Ascending aorta (tissue), 1 donor: ENCODE data around the gene WDR7.

GRCh38 chr18:54164475-54164851, 60.0 kb downstream of the MBD2 start:
- PRO-cap = no peak

DNA sequence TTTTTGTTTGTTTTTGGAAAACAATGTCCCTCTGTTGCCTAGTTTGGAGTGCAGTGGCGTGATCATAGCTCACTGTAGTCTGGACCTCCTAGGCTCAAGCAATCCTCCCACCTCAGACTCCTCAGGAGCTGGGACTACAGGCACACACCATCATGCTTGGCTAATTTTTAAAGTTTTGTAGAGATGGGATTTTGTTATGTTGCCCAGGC, 7.2 kb upstream of the POLI start:
- PRO-cap = no peak

- PRO-cap = no peak
Measured at GRCh38 chr18:54957828-54958454, 1.3 kb downstream of the CCDC68 start.

GRCh38 chr18:55224134-55225142, 265.2 kb upstream of the CCDC68 start:
- PRO-cap = no peak

DNA sequence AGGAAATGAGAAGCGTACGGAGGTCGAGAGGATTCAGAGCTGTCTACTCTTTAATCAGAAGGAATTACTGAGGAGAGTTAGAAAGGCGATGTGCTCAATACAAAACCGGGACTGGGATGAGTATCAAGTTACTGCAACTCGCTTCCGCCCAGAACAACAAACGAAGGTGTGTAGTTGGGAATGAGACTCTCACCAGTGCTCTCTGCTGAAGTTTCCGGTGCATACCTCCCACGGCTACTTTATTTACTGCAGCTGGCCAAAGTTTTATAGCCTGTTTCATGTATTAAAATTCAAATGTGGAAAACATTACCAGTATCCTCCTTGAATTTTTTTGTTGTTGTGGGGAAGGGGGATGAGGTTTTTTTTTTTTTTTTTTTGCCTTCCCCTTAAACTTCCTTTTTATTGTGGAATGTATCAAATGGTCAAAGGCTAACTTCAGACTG, 292.3 kb upstream of the CCDC68 start:
- PRO-cap = no peak

DNA sequence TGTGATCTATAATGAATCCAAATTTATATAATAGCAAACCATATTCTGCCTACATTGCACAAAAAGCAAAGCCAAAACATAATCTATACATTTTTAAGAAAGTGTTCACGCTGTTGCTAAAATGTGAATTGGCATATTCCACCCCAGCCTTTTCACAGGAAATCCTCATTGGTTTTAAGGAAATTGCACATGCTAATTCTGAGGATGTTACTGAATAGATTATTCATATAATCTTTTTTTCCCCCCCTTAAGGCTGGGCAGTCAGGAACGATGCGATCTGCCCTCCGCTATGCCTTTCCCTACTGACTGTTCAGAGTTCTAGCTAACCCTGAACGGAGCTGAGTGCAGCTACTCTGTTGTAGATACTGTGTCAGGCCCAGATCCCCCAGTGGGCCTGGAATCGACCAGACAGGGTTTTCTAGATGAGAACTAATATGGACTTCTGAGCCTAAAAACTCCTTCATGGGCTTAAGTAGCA, 192.3 kb downstream of the TCF4 start:
- PRO-cap = no peak

DNA sequence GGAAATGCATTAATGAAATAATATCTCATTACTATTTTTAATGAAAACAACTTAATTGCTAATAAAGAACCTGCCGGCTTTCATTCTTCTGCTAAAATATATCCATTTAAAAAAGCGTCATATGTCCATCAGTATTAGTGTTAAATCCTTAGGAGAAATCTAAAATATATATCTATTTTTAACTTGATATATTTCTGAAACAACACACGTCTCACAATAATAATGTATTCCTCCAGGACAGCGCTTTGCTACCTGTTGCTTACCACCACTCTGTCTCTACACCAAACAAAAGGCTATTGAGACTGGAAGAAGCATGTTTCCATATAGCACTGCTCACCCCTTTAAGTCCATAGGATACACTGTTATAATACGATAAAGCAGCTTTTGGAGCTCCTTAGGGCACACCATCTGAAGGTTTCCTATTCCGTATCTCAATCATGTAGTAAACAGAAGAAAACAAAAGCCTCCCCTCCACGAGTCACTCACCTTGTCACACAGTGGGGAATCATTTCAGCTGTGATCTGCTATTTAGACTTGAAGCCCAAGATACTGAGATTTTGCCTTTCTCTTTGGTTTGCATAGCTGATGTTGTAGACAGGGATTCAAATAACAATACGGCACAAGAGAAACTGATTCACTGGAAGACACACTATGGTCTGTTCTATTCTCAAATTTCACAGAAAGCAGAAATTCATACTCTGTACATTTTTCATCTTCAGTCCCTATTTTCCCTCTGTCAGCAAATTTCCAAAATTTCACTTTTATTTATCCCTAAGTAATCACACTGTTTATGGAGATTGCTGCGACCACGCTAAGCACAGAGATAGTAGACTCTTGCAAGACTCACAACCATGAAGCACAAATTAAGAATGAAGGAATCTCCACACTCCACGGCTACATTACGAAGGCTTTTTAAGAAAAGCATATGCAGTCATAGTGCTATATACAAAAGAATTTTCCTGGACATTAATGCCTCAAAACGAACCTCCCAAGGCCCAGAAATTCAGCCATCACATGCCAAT, 187.2 kb downstream of the TCF4 start:
- PRO-cap = no peak

DNA sequence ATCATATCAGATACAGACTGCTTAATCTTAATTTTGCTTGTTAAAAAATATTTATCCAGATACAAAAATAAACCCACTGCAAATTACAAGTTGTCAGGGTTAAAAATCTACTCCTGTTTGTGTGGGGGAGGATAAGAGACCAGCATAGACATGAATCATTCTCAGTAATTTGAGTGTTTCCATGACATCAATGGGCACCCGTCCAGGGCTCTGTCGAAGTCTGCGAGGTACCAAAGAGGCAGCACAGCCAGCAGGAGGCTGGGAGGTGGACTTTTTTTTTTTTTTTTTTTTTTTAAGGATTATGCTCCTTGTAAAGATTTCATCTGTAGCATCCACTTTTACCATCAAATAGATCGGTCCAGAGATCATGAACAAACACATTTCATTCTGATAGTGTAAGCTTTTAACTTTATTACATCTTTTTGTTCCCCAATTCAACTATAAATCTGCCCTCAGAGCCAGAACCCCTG, 182.1 kb downstream of the TCF4 start:
- PRO-cap = unidirectional peak, plus-strand start at position 216 of the sequence

DNA sequence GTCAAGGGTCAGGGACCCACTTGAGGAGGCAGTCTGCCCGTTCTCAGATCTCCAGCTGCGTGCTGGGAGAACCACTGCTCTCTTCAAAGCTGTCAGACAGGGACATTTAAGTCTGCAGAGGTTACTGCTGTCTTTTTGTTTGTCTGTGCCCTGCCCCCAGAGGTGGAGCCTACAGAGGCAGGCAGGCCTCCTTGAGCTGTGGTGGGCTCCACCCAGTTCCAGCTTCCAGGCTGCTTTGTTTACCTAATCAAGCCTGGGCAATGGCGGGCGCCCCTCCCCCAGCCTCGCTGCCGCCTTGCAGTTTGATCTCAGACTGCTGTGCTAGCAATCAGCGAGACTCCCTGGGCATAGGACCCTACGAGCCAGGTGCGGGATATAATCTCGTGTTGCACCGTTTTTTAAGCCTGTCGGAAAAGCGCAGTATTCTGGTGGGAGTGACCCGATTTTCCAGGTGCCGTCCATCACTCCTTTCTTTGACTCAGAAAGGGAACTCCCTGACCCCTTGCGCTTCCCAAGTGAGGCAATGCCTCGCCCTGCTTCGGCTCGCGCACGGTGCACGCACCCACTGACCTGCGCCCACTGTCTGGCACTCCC, 132.9 kb upstream of the TCF4 start:
- PRO-cap = no peak

DNA sequence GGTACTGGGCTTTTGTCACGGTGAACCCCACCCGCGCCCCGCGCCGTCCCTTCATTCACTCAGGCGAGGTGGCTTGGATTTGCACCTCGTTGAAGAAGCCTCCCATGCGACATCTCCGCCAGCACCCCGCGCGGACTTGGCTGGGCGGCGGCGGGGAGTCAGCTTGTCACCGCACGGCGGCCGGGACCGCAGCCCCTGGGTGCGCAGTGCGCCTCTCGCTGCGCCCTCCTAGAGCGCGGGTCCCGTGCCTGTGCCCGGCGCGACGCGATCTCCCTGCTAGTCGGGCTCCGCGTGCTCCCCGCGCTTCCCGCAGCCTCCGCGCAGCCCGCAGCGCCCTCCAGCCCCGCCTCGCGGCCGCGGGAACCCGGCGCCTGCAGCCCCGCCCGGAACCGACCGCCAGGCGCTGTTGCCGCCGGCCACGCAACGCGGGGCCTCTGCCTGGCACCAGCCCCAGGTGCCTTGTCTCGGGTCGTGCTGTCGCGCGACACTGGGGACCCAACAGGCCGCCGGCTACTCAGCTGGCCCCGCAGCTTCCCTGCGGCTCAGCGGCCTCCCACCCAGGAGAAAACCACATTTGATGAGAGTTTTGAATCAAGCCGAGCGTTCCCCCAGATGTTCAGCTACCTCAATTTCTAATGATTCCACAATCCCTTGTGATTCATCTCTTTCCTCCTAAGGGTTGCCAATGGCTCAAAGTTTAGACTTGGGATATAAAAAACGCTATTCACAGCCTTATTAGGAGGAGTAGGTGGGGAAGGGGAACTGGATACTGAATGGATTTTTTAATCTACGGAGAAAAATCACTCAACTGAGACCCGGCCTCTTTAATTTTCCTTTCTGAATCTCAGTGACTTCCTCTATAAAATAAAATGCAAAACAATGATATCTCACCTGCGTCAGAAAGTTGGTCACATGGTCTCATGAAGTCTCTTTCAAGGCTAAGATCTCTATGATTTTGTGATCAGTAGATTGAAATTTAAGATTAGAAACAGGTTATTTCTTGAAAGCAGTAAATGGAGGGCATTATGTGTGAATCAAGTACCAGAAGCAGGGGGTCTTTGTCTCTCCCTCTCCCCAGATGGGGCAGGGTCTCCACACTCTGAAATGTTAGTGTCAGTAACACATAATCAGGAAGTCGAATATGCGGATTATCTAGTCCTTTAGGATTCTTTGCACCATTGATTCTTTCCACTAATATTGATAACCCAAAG, 192.5 kb upstream of the TCF4 start:
- PRO-cap = no peak

GRCh38 chr18:56199856-56200410, 438.5 kb downstream of the TXNL1 start:
- PRO-cap = no peak

DNA sequence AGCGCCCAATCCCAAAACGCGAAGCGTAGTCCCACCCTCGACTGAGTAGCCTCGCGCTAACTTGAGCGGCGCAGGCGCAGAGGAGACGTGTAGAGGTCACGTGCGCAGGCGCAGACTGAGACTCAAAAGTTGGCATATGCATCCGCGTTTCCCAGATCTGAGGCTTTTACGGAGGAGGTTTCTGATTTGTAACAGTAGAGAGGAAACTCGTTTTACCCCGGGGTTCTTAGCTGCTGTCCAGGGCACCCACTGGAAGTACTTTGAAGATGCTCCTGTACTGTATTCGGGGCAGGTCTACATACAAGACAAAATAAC, 311 bp upstream of the TXNL1 start:
- PRO-cap = bidirectional peak, plus-strand start at position 79 of the sequence, minus-strand start outside the sequence

DNA sequence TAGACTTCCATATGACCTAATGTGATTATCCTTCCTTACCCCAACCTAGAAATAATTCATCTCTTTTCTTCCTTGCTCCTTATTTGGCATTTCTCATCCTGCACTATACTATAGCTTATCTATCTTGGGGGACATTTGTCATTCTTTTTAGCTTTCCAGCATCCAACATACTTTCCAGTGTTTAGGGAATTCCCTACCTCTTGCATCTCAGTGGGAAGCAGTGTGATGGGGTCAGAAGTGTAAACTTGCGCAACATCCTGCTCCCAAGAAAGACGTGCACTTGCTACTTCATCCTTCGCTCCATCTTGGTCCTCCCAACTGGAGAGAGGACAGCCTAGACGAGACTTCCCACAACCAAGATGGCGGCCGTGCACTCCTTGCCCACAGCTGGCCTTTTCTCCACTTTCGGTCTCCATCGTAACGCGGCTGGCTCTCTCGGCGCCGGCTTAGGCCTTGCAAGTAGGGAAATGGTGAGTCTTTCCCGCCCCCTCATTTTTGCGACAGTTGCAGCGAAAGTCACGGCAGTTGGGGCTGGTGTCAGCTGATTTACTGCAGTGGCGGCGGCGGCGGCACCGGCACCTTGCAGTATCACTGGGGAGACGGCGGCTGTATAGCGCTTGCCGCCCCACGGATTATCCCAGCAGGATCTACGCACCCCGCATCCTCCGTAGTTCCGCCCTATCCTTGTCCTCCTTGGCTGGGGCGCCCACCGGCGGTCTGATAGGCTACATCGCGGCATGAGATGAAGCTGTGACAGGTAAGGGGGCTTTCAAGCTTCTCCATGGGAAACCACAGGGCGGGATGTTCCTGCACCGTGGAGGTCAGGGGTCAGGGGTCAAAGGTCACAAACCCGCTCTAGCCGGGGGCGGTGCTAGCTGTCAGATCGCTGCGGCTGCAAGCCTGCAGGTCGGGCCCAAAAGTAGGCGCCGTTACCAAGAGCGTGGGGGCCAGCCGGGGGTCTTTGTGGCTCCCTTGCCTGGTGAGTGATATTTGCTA, at the start of gene WDR7:
Gene WDR7 (plus strand): TSS at position 540 of the 996 bp plus-strand sequence.
- PRO-cap = bidirectional peak, plus-strand start at position 544 of the sequence, minus-strand start at position 593 of the sequence

DNA sequence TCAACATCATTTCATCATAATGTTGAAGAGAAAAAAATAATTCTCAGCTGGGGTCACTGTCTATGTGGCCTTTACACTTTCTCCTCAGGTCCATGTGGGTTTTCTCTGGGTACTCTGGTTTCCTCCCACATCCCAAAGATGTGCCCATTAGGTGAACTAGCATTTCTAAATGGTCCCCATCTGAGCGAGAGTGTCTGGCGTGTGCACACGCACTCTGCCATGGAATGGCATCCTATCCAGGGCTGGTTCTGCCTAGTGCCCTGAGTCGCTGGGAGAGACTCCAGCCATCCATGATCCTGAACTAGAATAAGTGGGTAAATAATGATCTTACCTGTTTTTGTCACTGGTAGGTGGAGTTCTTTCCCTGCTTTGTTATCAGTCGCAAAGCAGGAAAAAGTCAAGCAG, 205.2 kb upstream of the BOD1L2 start:
- PRO-cap = no peak

GRCh38 chr18:57759635-57760213, 43.4 kb downstream of the ATP8B1 start:
- PRO-cap = no peak

GRCh38 chr18:57901685-57902234, 98.6 kb upstream of the ATP8B1 start:
- PRO-cap = no peak

DNA sequence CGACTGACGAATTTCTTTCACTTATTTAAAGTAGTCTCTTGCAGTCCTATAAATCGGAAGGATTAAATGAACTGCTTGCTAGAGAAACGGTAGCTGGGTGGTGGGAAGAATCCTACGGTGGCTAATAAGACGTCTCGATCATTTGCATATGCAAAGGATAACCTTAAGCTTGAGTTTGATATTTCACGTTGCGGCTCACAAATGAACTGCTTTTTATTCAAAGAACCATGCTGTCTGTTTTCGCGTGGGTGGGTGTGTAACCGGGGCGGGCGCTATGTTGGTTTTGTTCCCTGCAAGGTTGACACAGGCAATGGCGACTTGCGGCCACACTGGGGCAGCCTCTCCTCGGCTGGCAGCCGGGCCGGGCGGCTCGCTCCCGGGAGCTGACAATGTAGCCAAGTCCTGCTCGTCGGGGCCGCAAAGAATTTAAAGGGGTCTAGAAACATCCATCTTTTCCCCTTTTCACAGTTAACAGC, 632 bp upstream of the NEDD4L start:
- PRO-cap = no peak

DNA sequence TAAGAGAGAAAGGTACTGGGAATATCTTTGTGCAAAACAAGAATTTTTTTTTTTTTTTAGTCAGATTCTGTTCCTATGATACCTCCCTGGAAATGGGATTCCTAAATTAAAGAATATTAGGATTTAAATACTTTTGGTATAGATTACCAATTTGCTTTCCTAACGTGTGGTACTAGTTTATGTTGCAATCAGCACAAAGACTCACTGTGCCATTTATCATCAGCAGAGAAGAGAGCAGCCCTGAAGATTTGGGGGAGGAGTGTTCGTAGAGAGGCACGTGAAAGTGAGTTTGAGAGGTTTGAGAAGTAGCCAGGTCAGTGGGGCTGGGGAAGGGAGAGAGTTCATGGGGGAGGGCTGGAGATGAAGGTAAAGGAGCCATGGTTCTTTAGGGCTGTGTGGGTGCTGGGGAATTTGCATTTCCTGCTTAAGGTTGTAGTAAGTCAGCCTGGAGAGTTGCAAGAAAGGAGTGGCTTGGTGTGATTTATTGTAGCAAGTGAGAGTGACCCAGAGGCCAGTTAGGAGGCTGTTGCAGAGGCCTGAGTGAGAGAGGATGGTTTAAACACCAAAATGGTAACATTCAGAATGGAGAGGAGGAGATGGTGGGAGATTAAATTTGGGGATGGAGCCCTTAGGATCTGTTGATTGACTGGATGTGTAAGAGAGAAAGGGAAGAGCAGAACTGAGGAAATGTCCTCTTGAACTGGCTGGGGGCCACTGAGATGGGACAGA, 172.1 kb downstream of the NEDD4L start:
- PRO-cap = no peak

DNA sequence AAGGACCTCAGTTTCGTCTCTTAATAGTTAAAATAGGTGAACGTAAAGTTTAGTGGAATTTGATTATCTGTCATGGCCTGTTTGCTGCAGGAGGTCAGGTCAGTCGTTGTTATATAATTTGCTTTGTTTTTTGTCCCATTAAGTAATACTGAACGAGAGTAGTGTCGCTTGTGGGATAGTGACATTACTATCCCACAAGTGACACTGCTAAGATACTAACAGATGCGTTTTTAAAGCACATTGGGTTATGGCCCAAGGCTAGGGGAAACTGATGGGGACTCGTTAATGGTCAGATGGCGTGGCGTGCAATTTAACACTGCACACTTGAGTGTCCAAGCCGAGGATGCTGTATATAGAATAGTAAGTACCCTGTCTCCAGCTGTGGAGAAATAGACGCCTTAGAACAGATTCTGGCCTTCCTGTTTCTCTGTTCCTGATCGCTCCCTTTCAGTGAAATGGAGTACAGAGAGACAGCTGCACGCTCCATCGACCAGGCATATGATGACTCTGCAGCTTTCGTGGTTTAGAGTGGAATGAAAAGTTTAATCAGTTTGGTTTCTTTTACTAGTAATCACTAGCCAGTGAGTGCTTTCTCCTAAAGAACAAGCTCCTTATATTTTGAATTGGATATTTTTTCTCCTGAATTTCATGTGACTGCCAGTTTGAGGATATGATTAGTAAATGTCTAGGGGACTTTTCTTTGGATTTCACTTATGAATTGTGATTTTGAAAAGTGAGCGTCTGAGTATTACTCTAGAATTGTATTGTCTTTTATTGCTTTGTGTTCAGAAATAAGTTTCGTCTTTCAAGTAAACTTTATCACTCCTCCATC, 213.4 kb downstream of the NEDD4L start:
- PRO-cap = no peak

DNA sequence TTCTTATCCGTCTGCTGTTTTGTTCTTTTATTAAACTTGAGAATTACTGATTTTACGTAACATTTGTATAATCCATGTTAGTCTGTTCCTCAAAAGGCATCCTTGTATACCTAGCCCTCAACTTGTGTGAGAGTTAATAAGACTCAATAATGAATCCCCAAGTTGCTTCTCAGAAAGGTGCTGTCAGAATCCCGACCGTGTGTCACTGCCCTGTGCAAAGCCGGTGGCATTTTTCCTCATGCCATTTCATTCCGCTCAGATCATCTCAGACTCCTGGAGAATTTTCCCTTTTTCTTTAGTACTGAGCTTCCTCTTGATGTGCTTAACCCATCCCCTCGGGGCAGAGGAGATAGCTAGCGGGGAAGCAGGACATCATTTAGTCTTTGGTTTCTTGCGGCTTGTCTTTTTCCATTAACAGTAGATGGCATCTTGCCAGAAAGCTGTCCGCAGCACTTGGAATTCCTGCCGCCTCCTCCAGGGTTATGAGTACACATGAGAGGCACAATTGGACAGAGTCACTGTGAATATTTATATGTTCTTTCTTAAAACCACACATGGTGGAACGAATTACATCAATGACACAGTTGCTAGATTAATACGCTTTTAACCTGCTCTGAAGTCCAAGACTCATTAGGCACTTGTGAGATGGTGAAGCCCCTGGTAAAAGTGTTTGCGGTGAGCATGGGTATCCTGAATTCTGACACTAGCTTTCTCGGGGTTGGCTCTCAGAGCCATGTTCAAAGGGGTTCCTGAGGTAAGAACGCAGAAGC, 226.7 kb downstream of the ALPK2 start:
- PRO-cap = no peak